Vein endothelial cell (primary cell): ENCODE measurements around the genes GPER1 and C7orf50.

- CAGE, long polyA plus RNA: no peak
Measured at GRCh38 chr7:988290-989147, 5.5 kb downstream of the CYP2W1 start.

GRCh38 chr7:1024071-1024765, 20.1 kb upstream of the GPR146 start:
- CAGE, long polyA plus RNA: no peak

DNA sequence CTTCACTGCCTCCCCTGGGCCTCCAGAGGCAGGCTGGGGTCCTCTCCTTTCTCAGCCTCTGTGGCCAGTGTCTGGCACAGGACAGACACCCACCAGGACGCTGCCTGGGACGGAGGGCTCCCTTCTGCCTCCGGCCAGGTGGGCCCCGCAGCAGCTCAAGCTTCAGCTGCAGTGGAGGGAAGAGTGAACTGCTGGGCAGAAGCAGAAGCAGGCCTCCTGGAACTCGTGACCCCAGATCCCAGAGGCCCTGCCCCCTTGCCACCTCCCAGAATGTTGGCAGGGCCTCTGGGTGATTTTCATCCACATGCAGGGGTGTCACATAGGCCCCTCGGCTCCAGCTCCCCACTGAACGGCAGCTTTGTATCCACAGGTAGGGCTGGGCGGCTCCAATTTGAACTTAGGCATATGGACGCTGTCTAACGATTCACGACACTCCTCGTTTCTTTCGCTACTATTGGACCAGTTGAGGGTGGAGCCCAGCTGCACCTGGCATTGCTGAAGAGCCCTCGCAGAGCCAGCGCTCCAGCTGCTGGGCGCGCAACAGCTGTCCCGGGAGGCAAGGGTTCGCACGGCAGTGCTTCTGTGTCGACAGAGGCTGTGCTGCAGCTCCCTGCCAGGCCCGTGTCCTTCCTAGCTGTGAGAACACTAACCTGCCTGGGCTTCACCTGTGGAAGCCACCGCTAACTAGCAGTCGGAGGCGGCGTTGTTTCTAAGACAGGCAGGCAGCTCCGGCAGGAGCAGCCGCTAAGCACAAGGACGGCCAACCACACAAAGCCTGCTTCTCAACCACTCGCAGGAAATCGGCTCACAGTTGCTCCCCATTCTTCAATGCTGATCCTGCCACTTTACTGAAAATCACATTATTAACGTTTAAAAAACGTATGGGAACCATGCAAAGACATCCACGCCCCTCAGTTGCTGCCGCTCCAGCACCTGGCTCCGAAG, 18.3 kb upstream of the GPR146 start:
- CAGE, long polyA plus RNA: no peak

GRCh38 chr7:1028091-1029309, 15.8 kb upstream of the GPR146 start:
- CAGE, long polyA plus RNA: no peak

GRCh38 chr7:1040674-1041324, 3.5 kb upstream of the GPR146 start:
- CAGE, long polyA plus RNA: no peak

DNA sequence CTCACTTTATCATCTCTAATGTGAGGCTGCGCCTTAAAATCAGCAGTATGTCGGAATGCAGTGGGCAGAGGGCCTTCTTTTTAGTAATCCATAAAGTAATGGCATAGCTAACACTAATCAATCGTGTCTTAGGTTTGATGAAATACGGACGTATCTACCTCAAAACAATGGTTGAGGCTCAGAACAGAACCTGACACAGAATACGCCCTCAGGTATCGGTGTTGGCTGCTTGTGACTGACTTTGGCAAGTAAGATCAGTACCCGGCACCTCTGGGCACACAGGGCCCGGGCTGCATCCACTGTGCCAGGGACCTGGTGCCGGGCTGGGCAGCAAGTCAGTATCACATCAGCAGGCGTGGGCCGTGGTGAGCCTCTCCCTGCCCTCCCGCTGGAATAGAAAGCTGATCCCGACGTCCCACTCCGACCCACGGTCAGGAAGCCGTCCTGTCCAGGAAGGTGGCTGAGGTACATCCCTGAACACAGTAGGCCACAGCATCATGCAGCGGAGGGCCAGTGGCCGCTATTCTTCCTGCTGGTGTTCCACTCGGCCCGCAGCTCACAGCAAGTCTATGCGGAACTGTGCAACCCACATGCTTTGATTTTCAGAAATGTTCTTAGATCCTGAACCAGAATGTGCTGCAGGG, 937 bp upstream of the GPR146 start:
- CAGE, long polyA plus RNA: no peak

GRCh38 chr7:1087477-1088294, at the start of gene GPER1:
Gene GPER1, plus strand, starts transcription at chr7:1088113.
- CAGE, long polyA plus RNA: no peak

DNA sequence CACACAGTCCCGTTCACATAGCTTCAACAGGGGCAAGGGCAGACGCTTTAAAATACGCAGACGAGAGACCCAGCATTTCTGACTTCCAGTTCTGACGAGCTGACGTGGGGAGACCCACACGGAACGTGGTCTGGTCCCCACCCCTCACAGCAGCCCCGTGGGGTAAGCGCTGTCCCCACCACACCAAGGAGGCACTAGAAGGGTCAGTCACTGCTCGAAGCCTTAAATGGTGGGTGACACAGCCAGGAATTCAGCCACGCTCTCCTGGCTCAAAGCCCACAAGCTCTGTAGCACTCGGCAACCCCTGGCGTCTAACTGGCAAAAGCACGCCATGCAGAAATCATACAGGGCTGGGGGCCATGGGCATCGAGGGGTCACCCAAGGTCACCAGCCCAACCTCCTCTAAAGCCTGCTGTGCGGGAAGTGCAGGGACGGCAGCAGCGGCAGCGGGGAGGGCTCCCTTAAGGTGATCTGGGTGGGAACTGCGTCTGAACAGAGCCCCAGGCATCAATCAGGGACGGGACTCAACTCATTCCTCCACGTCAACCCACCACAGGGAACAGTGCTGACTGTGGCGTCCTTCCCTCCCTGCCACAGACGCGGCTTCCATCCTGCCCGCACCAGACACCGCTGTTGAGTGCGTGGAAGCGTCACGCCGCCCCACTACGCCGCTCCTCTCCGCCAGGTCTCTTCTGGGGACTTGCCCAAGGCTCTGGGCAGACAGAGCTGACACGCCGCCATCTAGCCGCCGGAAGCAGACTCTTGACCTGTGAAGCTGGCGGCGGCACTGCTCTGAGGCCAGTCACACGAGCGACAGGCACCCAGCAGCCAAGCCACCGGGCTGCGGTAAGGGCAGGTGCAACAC, 7.8 kb downstream of the GPER1 start:
- CAGE, long polyA plus RNA: no peak

GRCh38 chr7:1123541-1124291, 14.3 kb downstream of the C7orf50 start:
- CAGE, long polyA plus RNA: no peak

GRCh38 chr7:1124292-1124698, 13.8 kb downstream of the C7orf50 start:
- CAGE, long polyA plus RNA: no peak

DNA sequence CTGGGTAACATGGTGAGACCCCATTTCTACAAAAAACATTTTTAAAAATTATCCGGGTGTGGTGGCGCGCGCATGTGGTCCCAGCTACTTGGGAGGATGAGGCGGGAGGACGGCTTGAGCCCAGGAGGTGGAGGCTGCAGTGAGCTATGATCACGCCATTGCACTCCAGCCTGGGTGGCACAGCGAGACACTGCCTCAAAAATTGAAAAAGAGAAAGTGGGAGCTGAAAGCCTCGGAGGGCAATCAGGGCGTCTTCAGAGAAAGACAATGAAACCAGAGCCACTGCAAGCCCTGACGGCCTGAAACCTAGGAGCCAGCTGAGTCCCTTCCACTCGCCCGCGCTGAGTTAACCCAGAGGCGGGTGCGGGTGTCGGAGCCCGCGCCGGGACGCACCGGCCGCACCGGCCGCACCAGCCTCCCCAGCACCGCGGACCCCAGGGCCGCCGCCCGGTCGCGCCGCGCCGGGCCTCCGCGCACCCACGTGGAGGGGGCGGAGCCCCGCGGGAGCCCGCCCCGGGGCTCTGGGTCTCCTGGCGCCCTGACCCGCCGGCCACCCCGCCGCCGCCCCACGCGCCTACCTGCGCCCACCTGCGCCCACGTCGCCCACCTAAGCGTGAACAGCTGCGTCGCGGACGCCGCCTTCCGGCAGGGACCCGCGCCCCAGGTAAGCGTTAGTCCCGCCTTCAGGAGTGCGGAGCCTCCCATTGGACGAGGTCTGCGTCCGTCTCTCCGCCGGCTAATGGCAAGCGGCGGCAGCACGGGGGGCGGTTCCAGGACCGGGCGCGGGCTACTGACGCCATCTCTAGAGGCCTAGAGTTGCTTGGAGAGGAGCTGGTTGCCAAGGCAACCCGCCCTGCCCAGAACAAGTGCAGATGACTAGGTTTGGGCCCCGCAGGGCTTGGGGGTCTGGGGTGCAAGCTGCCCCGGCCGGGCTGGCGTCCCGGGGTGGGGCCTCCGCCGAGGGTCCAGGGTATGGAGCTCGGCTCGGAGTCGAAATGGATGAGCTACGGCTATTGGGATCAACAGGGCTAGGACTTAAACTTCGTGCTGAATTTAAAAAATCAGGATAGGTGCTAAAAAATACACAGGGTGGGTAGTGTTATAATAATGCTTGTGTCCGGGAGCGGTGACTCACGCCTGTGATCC, at the start of gene C7orf50:
TSS of gene C7orf50 (minus strand) at position 637 of the 1,146 bp plus-strand sequence.
- CAGE, long polyA plus RNA: start-site peak on the minus strand centred at position 633 of the sequence, 50 bp wide, 817 and 268 reads in 2 replicates

- CAGE, long polyA plus RNA: no peak
Measured at GRCh38 chr7:1230471-1230759, 2.3 kb upstream of the UNCX start.

DNA sequence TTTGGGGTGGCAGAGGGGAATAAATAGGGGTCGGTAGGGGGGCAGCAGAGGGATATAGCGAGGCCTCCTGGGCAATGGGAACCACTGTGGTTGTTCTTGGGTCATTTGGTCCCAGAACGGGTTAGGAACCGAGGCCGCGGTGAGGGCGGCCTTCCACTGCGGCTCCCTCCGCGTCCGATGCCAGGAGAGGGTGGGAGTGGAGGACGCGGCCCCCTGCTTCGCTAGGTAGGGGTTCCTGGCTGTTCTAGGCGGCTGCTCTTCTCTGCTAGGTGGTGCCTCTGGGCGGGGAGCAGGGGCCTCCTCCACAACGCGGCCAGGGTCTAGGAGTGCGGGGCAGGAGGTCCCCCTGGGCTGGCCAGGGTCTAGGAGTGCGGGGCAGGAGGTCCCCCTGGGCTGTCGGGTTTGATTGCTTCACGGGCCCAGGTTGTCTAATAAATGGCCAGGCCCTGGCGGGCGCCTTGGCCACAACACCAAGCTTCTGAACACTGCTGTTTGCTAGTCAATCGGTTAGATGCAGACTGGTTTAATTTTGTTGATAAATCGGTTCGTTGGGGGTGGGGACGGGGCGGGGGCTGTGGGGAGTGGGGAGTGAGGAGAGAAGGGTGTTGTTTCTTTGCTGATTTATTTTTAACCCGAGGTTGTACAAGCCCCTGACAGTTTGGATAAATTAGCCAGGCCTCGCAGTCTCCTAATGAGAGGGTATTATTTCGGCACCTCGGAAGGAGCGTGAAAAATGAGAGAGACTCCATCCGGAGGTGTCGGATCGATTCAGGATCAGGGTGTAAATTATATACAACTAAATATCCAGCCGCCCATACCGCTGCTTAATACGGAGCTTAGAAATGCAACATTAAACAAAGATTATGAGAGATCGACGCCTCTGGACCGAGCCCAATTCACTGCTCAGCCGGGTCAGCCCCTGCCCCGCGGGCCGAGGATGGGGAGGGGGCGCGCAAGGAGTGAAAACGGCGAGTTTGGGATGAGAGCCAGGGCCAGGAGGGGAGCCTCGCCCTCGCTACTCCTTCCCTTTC, 7.7 kb downstream of the UNCX start:
- CAGE, long polyA plus RNA: no peak

- CAGE, long polyA plus RNA: no peak
Measured at GRCh38 chr7:1290741-1291107, 58.1 kb downstream of the UNCX start.

DNA sequence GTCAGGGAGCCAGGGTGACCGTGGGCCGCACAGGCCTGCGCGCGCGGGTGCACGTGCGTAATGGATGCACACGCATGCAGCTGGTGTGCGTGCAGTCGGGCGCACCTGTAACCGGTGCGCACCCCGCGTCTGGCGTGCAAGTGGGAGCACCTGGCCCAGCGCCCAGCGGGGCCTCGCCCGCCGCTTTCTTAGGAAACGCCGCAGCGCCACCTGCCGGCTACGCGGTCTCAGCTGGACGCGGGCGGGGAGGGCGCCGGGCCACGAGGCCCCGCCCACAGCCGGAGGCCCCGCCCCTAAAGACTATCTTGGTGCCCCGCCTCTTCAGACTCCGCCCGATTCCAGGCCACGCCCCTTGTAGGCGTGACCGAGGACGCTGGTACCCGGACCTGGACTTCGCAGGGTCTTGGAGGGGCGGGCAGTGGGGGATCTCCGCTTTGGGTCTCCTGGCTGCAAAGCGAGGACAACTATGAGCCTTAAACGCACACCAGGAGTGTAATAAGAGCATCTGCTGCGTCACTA, 46.4 kb downstream of the MICALL2 start:
- CAGE, long polyA plus RNA: no peak

GRCh38 chr7:1436592-1437280, 22.5 kb downstream of the MICALL2 start:
- CAGE, long polyA plus RNA: no peak

DNA sequence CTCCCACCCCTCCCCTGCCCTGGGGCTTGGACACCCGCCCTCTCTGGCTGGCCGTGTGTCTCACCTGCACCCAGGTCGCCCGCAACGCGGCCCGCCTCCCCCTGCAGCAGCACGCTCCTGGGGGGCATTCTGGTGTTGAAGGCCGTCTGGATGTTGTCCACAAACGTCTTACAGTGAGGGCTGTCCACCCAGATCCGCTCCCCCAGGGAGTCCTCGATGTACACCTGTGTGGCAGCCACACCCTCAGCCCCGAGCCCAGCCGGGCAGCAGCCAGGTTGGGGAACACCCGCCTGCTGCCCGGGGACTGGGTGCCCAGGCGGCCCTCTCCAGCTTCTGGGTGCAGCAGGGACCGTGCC, 4.8 kb downstream of the INTS1 start:
- CAGE, long polyA plus RNA: no peak

DNA sequence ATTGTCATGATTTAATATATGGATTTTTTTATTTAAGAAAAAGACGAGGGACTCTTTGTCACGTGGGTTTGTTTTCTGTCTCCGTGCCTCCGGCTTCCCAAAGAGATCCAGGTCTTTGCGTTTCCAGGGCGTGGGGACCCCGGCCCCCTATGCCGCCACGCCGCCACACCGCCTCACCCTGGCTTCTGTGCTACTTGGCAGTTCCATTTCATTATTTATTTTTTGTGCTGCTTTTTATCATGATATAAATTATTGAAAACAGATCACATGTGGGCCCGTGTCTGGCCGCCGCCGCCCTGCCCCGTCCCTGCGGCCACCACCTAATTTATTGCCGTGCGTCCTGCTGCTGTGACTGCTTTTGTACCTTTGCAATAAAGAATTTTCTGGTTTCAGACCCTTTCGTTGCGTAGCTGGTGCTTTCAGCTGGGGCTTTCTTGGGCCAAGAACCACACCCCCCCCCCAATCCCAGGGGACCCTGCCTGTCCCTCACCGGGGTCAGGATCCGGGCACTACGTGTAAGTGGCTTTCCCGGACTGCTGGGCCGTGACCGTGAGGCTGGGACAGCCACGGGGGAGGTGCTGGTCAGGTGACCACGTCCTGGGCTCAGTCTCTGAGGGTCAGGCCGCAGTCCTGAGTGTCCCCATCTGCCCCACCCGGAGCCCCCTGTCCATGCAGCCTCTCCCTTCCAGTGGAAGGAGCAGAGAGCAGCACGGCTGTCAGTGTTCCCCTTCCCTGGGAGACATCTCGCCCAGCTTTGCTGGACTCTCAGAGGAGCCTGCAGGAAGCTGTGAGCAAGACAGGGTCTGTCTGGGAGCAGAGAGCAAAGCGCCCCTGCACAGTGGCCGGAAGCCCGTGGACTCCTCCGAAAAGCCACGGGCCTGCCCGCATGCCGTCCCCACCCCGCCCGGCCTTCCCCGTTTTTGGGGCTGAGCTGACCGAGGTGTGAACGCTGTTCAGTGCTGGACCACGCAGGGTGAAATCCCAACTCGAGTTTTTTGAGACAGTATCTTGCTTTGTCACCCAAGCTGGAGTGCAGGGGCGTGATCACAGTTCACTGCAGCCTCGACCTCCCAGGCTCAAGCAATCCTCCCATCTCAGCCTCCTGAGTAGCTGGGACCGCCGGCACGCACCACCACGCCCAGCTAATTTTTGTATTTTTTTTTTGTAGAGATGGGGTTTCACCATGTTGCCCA, 12.5 kb downstream of the MAFK start:
- CAGE, long polyA plus RNA: no peak

DNA sequence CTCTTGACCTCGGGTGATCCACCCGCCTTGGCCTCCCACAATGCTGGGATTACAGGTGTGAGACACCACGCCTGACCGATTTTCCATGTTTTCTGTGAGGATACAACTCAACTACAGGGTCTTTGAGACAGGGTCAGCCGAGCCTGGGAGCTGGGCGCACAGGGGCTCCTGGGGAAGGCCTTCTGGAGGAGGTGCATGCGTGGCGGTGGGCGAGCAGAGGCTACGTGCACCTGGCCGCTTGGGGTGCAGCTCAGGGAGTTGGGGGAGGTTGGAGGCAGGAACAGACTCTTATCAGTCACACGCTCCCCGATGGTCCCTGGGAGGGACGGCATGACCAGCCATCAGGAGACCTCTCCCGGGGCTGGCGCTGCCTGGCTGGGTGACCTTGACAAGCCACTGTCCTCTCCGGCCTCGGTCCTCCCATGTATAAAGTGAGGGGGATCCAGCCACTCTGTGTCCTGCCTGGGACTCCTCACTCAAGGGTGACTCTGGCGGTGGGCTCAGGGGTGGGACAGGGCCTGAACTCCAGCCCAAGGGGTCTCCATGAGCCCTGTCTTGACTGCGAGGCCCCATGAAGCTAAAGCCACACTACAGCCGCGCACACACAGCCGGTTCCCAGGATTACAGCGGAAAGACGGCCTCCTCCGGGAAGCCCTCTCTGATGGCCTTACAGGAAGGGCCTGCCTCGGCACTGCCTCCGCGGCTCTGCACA, 2.5 kb downstream of the TMEM184A start:
- CAGE, long polyA plus RNA: no peak

DNA sequence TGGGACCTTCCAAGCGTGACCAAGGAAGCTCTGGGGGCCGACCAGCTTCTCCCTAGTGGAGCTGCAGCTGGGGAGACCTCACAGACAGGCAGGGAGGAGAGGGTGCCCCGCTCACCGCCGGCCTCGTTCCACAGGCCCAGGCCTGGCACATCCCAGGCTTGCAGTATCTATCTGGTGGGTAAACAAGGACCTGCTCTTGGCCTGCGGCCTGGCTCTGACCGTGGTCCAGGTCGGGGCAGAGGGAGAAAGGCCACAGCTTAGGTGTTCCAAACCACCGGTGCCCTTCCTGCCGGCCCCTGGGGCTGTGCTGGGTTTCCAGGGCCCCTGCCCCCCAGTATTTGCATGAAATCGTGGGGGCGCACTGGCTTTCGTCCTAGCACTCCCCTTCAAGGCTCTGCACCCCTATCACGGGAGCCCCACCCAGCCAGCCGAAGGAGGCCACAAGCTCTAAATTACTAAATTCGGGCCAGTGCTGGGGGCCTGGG, 1.5 kb upstream of the ELFN1 start:
- CAGE, long polyA plus RNA: no peak